Urinary bladder (tissue), 3 donors: Measurements from ENCODE around the gene PIAS2.

- PRO-cap, result no peak
- RAMPAGE, long total RNA, result no peak
Measured at GRCh38 chr18:45568017-45568415, 47.3 kb upstream of the SLC14A2 start.

DNA sequence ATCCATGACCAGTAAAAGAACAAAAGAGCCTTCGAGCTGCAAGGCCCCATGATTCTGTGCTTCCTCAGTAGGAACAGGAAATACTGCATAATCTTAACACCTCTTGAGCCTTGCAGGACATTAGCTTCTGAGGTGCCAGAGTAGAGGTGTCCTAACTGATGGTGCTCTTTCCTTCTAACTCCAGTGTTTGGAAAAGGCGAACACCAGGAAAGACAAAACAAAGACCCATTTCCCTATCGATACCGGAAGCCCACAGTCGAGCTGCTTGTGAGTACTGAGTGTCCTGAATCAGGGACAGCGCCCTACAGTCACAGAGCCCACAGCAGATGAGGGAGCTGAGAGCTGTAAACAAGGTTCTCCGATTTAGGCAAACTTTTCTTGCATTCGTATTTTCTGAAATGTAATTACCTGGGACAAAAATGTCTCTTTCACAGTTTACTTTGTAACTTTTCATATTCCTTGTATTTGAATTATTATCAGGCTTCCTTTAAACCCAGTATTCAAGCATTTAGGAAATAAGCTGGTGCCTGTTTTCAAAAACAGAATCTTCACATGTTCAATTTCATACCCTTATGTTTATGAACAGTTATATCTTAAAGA, 50.8 kb downstream of the SLC14A2 start:
- PRO-cap, result no peak
- RAMPAGE, long total RNA, result no peak

DNA sequence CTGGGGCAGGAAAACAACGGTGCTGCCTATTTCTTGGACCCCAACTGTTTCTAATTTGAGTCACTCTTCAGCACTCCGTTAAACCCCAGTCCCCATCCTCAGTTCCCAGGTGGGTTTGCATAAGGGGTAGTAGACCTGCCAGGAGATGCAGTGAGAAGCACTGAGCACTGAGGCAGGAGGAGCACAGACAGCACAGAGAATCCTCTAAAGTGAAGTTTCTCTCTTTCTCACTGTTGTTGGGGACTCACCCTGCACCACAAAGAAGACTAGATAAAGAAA, 37.3 kb upstream of the SLC14A1 start:
- PRO-cap, result no peak
- RAMPAGE, long total RNA, result no peak

GRCh38 chr18:45688180-45688450, 35.9 kb upstream of the SLC14A1 start:
- PRO-cap, result no peak
- RAMPAGE, long total RNA, result no peak

- PRO-cap, result no peak
- RAMPAGE, long total RNA, result no peak
Measured at GRCh38 chr18:45688803-45689333, 35.1 kb upstream of the SLC14A1 start.

- PRO-cap, result no peak
- RAMPAGE, long total RNA, result no peak
Measured at GRCh38 chr18:45771285-45771828, 47.4 kb downstream of the SLC14A1 start.

- PRO-cap, result no peak
- RAMPAGE, long total RNA, result no peak
Measured at GRCh38 chr18:46060424-46060984, 11.6 kb downstream of the PSTPIP2 start.

- PRO-cap, result no peak
- RAMPAGE, long total RNA, result no peak
Measured at GRCh38 chr18:46088557-46089386, 9.3 kb downstream of the ATP5F1A start.

DNA sequence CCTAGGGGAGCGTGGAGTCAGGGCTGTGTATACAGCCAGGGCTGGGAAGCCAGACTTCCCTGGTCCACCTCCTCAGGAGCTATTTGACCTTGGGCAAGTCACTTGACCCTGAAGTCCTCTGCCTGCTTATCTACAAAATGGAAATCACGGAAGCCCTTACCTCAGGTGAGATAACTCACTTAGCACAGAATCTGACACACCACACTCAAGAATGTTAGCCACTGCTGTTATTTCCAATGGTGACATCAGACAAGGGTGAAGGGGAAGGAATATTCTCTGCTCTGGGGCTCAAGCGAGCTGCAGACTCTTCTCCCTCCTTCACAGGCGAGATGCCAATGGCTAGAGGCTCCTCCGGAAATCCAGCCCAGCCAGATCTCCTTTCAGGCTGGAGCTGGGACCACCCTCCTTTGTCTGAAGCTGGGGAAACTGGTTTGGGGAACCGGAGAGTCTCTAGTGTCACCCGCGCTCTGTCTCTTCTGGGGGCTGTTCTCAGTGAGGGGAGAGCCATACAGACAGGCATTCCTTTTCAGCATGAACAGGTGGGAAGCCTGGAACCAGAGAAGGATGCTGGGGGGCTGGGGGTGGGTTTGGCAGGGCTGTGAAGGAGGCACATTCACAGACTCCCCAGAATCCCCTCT, 40.0 kb upstream of the RNF165 start:
- PRO-cap, result no peak
- RAMPAGE, long total RNA, result no peak

DNA sequence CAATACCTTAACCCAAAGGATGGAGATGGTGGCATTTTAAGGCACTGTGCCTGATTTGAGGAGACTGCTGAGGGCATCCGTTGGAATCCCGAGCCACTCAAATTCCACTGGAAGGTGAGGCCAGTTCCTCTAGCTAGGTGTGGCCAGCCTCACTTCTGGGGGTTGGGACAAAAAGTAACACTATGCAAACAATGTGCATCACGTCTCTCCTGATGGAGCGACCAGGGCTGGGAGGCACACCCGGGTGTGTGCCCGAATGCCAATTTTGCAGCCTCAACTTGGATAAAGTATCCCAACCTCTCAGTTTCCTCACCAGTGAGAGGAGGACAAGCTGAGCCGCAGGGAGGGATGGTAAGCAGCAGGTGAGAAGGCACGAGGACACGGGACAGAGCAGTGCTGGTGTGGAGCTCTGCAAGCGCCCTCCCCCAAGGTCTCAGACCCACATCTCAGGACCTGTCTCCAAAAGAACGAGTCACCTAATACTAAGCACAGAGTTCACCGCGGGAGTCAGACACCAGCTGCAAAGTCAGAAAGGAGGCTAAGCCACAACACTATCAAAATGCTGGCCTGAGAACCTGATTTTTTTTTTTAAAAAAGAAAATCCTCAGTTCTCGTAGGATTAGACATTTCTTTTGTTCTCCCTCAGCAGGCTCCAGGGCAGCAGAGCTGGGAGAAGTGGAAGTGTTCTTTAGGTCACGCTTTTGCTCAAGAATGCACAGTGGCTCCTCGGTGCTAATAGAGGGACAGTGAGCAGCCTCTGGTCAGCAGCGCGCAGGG, 11.3 kb upstream of the RNF165 start:
- PRO-cap, result no peak
- RAMPAGE, long total RNA, result no peak

DNA sequence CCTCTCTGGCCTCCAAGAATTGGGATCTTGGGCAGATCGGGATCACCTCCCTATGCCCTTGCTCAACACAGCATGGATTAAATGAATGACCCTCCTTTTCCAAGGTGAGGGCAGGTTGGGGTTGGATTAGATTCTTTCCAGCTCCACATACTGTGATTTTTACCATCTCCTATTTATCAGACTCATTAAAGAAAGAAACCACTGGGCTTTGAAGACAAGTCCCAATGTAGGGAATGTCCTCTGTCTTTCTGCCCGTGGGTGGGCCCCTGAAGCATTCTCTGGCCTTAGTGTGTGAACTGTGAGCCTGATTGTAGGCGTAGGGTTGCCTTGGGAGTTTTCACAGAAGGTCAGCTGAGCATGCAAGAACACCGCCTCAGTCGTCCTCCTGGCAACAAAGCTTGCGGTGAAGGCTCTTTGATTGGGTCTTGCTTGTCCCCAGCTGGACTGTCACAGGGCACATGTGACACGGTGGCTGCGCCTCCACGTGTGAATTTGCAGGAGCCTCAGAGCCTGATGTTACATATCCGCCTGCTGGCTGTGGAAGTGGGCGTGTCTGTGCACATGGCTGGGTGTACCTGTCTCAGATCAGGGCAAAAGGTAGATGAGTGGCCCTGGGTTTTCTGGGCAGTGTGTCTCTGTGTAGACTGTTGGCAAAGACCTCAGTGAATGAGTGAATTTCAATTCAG, 1.0 kb upstream of the RNF165 start:
- PRO-cap, result no peak
- RAMPAGE, long total RNA, result no peak

GRCh38 chr18:46623518-46623949, 33.5 kb downstream of the LOXHD1 start:
- PRO-cap, result no peak
- RAMPAGE, long total RNA, result no peak

DNA sequence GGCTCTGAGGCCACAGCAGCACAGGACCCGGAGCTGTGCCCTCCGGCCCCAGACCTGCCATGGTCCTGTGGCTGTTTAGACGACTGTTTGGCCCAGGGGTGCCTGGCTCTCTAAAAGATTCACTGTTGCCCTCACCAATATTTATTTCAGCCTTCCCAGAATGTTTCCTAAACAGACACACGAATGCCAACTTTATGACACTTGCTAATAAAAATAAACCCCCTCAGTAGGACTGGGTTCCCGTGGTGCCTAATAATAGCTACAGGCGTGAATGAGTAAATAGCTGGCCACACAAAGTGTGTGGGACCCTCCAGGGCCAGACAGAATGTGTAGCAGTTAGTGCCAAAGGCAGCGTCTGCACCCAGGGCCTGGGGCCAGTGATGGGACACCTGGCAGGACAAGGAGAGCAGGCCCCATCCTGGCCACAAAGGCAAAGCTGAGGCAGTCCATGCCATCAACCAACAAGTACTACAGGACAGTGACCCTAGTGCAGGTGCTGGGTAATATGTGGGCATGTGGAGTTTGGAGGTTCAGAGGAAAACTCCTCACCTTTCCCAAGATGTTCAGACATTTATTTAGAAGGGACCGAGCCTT, 11.7 kb upstream of the ST8SIA5 start:
- PRO-cap, result no peak
- RAMPAGE, long total RNA, result no peak

GRCh38 chr18:46829543-46830000, 72.7 kb upstream of the ST8SIA5 start:
- PRO-cap, result no peak
- RAMPAGE, long total RNA, result no peak

DNA sequence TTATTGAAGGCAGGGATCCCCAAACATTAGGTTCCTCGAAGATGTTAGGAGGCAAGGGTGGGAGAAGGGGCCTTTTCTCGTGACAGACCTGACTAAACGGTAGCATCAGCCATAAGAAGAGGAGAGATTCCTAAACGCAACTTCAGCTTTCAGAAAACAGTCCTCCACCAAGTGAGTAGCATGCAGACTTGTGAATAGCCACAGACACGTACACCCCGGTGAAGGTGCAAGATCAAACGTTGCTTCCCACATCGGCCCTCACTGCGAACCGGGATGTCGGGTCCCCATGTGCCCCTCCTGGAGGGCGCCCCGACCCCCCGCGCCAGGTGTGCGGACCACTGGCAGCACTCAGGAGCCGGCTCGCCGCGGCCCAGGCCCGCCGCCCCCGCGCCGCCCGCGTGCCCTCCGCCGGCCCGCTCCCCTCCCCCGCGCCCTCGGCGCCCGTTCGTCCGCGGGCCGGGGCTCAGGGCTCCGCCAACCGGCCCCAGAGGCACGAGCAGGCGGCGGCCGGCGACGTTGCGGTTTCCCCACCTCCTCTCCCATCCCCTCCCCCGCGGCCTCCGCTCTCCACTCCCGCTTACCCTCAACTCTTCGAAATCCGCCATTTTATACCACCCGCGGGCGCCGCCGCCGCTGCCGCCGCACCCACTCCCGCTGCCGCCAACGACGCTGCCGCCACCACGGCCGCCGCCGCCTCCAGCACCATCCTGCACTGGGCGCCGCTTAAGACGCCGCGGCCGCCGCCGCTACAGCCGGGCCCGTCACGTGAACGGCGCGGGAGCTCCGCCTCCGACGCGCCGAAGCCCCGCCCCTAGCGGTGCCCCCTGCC, at the start of gene PIAS2:
Gene PIAS2 (minus strand): TSS at position 767 of the 829 bp plus-strand sequence.
- PRO-cap, result unidirectional peak, minus-strand start at position 436 of the sequence; bidirectional peak, plus-strand start outside the sequence, minus-strand start at position 698 of the sequence
- RAMPAGE, long total RNA, result no peak

GRCh38 chr18:47260895-47261444, 9.5 kb upstream of the SKOR2 start:
- PRO-cap, result no peak
- RAMPAGE, long total RNA, result no peak

DNA sequence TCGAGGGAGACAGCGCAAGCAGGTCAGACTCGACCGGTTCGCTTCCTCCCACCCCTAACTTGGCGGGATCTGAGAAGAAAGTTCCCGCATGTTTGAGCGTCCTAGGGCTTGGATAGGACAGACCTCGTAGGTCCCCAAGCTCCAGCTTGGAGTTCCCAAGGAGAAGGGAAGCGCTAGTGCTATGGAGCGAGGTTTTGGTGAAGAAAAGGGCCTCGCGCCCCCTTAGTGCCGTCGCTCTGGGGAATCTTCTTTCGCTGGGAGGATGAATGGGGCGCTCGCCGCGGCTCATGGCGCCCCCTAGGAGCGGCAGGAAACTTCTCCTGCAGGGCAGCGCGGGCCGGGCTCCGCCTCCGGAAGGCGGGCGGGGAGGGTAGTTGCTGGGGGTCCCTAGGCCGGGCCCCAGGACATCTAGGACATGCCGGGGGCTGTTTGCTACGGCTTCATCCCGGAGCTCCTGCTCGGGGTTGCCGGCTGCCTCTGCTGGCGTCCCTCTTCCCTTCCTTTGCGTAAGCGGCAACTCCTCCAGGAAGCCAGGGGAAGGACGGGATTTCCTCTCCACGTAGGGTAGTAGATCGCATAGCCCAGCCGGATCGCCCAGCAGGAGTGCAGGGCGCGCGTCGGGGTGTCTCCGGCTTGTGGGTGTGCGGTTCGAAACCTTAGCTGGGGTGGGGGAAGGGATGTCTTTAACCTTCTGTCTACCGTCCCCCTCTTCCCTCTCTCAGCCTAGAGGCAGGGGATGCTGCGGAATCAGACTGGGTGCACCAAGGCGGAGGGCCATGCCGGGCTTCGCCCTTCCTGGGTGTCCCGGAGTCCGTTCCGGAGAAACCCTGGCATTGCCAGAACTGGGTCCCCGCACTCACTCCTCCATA, 11.9 kb upstream of the SKOR2 start:
- PRO-cap, result no peak
- RAMPAGE, long total RNA, result no peak

- PRO-cap, result no peak
- RAMPAGE, long total RNA, result no peak
Measured at GRCh38 chr18:47710339-47710730, 220.1 kb downstream of the SMAD2 start.

- PRO-cap, result no peak
- RAMPAGE, long total RNA, result no peak
Measured at GRCh38 chr18:48139148-48140265, 209.0 kb upstream of the SMAD2 start.

DNA sequence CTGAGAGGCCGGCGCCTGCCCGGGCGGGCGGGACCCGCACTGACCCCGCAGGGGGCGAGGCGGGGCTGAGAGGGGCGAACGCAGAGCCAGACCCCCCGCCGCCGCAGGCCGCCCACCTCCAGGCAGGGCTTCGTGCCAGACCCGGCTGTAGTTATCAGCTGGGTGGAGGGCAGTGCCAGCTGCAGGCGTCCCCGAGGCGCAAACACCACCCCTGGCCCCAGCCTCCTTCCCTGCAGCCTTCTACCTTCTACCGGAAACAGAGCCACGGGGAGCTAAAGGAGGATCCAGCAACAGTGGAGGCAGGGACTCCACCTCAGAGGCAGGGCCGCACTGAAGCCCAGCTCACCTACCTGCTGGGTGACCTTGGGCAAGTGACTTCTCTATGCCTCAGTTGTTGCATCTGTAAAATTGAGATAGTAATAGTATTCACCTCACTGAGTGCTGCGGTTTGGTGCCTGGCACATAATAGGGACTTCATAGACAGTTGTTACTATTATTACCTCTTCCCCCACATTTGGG, 231.6 kb upstream of the SMAD2 start:
- PRO-cap, result no peak
- RAMPAGE, long total RNA, result no peak